ENCODE data around the gene PLSCR5.

GRCh38 chr3:143139696-143140222, 20.2 kb downstream of the CHST2 start:
- PRO-cap, 2 experiments: no peak in any of the 2 experiments

GRCh38 chr3:143172523-143173157, 53.1 kb downstream of the CHST2 start:
- PRO-cap, 2 experiments: no peak in any of the 2 experiments

- PRO-cap, 2 experiments: no peak in any of the 2 experiments
These were observed 324.0 kb downstream of the CHST2 start for GRCh38 chr3:143443537-143443990.

- PRO-cap, 2 experiments: no peak in any of the 2 experiments
These were observed 312.3 kb downstream of the SLC9A9 start for GRCh38 chr3:143536094-143536293.

GRCh38 chr3:143653591-143654029, 194.7 kb downstream of the SLC9A9 start:
- PRO-cap, 2 experiments: no peak in any of the 2 experiments

DNA sequence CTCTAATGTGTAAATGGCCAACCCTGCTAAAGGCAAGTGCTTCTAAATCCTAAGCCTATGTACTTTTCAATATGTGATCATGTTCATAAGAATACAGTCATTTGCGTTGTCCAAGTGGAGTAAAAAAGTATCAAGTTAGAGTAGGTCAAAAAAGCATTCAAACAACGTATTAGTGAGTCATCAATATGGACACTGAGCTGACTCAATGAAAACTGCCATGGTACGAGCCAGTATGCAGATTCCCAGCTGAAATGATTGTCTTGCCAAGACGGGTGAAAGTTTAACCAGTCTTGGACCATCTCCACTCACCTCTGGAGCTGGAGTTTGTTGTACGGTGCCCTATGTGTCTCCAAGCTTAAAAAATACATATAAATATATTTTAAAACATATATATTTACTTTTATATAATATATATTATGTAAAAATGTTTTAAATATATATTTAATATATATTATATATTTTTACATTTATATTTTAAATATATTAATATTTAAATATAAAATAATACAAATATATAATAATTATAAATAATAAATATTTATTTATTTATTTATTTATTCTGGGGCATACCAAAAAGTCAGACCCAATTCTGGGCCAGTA, 27.4 kb downstream of the PLSCR4 start:
- PRO-cap, 2 experiments: no peak in any of the 2 experiments

GRCh38 chr3:146543363-146544100, 875 bp downstream of the PLSCR1 start:
- PRO-cap, 2 experiments: peak in 1 of 2 experiments; most common plus-strand start chr3:146543844 (in 1)

DNA sequence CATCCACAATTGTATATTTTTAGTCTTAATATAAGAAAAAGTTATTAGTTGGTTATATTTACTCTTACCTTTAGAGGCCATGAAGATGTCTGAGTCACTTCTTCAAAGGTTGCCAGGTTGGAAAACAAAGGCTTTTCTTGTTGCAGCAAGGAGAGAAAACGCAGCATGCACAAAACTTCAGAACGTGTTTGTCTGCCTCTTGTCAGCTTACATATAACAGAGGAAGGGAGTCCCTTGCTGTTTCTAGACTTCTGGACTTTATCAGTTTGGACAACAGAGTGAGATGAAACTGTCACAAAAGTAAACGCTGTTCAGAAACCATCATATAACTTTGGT, at the start of gene PLSCR5:
Gene PLSCR5 (minus strand): TSS at position 215 of the 336 bp plus-strand sequence.
- PRO-cap, 2 experiments: no peak in any of the 2 experiments

DNA sequence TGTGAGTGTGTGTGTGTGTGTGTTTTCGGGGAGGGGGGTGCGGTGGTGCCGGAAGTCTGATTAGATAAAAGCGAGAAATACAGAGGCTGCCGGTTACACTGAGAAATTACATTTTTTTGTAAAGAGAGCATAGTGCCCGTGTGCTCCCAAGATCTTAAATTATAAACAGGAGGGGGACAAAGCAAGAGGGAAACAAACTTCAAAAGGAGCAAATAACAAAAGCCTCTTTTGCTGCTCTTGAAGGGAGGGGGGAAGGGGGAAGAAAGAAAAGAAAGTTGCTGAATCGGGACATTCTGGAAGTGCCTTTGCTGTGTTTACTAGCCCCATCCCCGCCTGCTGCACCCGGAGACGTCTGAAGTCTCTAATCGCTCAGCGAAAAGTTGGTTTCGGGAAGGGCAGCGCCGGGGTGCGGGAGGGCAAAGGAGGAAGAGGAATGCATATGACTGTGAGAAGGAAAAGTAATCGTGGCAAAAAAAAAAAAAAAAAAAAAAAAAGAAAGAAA, 547 bp upstream of the ZIC1 start:
- PRO-cap, 2 experiments: no peak in any of the 2 experiments

- PRO-cap, 2 experiments: peak in 1 of 2 experiments; most common plus-strand start chr3:147411494 (in 1); most common minus-strand start chr3:147411460 (in 1)
These were observed 2.2 kb downstream of the ZIC1 start for GRCh38 chr3:147411376-147411767.

GRCh38 chr3:147413020-147413825, 4.1 kb downstream of the ZIC1 start:
- PRO-cap, 2 experiments: no peak in any of the 2 experiments

DNA sequence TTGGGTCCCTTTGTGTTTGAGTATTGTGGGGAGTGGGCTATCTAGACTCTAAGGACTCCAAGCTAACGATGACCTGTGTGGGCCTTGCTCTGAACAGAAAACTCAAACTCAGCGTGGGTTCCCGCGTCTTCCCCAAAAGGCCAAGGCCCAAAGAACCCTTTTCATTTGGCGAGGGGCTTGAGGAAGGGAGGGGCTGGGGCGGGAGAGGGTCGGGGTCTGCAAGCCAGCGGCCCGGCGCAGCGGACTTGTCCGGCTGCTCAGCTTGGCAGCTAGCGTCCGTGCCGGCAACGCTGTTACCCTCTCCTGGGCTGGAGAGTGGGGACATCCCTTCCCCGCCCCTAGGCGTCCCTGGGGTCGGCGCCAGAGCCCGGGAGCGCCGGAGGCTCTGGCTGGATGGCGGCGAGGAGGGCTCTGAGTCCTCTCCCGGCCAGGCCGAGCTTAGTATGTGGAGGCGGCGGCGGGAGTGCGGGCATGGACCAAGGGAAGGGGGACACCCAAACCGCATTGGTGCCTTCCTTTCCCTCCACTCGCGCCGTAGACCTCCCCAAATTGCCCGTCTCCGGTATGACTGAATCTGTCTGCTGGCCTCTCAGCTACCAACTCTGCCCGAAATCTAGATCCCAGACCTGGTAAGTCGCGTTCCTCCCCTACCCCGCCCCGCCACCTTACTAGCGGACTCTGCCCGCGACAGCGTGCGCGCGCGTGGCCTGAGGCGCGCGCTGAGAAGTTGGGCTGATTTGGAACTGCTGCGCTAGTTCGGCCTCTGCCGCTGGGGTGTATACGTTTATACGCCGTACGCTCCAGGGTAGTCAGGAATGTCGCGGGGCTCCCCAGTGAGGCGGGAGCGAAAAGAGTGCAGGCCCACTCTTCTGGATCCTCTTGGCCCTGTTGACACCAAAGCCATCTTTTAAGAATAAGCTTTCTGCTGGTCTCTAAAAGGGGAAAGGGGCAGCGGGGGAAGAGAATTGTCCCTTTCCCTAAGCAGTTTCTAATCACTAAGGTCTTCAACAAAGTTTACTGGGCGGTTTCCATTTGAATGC, 12.1 kb downstream of the ZIC1 start:
- PRO-cap, 2 experiments: peak in 1 of 2 experiments; most common plus-strand start position 441 of the sequence (in 1); most common minus-strand start position 413 of the sequence (in 1)

DNA sequence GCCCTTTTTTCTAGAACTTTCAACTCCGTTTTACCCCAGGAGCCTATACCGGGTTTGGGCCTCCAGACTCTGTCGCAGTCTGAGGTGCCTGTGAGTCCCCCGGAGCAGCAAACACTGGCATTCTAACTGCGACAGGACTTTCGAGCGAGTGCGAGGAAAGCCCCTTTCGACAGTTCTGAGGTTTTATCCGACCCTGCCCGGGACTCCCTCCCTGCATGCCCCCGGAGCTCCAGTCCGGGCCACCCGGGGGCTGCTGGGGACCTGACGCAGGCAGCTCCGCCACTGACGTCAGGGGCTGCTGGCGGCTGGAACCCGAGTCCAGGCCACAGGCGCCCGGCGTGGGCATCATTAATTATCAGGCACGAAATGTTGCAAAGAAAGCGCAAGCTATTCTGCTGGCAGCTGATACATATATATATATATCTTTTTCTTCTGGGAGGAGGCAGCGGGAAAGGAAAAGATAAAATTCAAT, 15.1 kb downstream of the ZIC1 start:
- PRO-cap, 2 experiments: no peak in any of the 2 experiments

DNA sequence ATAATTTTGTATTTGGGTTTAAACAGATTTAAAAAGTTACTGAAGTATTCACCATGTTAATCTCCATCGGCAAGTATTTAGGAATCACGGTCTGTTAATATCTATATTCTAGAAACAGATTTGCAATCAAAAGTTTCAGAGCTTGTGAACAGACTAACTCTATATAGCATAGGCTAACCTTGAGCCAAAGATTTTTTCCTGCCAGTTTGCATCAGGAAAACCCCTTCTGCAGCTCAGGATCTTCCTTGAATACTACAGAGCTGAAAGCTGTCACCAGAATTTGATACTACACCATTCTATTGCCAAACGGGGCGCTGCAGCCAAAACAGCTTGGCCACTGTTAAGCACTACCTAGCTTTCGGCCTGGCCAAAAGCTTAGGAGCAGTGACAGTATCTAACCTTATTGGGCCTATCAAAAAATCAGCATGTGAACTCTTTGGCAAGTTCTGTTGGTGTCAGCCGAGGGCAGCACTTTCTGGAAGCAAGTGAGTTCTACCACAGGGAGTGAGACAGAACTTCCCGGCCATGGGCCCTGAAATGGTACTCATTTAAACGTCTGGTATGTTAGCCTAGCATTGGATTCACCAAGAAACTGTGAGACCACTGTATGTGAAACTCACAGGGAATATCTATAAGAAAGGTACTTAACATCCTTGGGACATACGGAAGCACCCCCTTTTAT, 16.1 kb upstream of the GYG1 start:
- PRO-cap, 2 experiments: peak in 1 of 2 experiments; most common plus-strand start position 484 of the sequence (in 1)

GRCh38 chr3:149179855-149180616, 41.6 kb downstream of the CP start:
- PRO-cap, 2 experiments: peak in 2 of 2 experiments; most common plus-strand start chr3:149180408 (in 2); most common minus-strand start chr3:149180159 (in 1)

GRCh38 chr3:149186472-149186941, 35.1 kb downstream of the CP start:
- PRO-cap, 2 experiments: no peak in any of the 2 experiments

DNA sequence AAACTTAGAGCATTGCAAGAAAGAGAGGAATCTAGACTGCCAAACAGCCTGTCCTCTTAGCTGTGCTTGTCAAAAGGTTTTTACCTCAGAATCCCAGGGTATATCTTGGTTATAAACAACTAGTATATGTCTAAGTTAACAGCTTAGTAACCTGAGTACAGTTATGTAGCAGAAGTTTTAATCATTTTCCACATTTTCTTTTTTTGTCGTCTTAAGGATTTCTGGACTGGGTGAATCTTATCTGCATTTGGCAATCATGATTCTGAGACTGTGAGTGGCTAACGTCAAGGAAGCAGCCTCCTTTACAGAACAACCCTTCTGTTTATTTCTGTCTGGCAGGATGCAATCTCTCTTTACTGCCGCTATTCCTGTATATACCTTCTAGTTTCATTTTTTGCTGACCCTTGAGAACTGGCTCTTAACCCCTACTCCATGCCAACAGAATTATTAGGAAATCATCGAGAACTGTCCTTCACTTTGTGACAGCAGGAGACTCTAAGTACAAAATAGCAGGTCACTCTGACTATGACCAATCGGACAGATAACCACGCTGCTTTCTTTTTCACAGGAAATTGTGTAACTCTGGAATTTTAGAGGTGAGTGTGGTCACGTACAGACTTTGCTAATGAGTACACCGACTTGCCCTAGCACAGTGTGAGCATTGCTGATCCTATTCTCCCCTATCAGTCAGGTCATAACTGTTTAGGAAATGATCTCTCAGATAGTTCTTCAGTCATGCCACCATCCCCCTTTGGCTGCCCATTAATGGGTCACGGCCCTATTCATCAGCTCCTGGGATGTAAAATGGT, 3.4 kb upstream of the CP start:
- PRO-cap, 2 experiments: no peak in any of the 2 experiments

DNA sequence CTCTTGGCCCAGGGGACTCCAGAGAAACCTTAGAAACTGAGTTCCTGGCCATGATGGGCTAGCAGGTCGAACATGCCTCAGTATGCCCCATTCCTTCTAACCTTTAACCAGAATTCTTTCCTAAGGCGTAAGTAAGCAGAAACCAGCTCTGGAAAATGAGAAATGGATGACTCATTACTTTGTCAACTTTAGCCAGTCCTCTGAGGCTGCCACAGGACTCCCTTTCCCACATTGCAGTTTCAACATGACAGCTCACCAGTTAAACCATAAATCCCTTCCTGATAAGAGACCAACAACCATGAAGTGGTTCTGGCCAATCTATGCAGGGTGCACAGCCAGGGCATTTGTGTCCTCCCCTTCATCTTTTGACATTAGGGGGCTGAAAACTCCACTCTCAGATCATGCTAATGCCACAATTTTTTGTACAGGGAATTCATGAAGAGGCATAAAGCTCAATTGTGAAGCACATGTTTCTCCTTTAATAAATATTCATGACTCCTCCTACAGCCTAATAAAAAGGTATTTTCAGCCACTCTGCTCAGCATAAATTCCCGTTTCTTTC, 33.2 kb downstream of the TM4SF18 start:
- PRO-cap, 2 experiments: no peak in any of the 2 experiments

DNA sequence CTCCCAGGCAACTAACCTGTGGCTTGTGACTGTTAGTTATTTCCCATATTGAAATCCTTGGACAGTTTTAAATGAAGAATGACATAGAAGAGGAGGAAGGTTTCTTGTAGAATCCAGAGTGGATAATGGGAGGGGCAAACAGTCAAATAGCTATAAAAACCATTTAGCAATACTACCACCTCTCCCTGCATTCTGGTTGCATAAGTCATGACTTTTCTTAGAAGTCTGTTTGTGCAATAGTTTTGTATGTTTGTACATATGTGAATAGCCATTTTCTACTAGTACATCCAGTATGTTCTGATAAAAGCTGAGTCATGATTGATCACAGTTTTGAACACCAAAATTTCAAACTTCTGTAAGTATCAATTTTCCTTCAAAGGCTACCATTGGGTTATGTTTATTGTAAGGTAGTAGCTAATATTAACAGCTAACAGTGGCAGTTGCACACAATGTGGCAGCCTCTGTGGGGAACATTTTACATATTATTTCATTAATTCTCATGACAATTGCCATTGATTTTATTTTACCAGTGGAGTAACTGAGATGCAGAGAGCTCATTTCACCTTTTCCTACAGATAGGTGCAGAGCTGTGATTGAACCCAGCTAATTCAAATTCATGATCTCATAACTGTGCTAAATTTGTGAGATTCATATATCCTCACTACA, 3.6 kb downstream of the TM4SF1 start:
- PRO-cap, 2 experiments: no peak in any of the 2 experiments

DNA sequence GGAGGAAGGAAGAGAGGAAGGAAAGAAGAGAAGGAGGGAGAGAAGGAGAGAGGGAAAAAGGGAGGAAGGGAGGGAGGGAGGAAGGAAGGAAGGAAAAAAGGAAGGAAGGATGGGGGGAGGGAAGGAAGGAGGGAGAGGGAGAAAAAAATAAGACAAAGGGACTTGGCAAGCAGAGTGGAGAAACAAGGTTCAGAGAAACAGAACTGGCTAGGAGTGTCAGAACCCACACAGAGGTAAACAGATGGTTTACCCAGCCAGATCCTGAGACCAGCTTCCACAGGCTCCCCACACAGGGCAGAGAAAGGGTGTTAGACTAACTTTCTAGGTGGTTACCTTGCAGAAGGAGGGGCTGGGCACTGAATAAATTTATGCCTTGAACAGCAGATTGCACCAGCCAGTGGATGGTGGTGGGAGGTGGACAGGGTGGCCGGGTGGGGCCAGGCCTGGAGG, 1.0 kb upstream of the TM4SF1 start:
- PRO-cap, 2 experiments: no peak in any of the 2 experiments